Aorta (tissue), 1 donor: ENCODE results near the genes EFNA1, MTX1, CLK2, PKLR and MSTO1.

- PRO-cap = no peak
Measured at GRCh38 chr1:155037798-155038302, 4.2 kb downstream of the DCST1 start.

DNA sequence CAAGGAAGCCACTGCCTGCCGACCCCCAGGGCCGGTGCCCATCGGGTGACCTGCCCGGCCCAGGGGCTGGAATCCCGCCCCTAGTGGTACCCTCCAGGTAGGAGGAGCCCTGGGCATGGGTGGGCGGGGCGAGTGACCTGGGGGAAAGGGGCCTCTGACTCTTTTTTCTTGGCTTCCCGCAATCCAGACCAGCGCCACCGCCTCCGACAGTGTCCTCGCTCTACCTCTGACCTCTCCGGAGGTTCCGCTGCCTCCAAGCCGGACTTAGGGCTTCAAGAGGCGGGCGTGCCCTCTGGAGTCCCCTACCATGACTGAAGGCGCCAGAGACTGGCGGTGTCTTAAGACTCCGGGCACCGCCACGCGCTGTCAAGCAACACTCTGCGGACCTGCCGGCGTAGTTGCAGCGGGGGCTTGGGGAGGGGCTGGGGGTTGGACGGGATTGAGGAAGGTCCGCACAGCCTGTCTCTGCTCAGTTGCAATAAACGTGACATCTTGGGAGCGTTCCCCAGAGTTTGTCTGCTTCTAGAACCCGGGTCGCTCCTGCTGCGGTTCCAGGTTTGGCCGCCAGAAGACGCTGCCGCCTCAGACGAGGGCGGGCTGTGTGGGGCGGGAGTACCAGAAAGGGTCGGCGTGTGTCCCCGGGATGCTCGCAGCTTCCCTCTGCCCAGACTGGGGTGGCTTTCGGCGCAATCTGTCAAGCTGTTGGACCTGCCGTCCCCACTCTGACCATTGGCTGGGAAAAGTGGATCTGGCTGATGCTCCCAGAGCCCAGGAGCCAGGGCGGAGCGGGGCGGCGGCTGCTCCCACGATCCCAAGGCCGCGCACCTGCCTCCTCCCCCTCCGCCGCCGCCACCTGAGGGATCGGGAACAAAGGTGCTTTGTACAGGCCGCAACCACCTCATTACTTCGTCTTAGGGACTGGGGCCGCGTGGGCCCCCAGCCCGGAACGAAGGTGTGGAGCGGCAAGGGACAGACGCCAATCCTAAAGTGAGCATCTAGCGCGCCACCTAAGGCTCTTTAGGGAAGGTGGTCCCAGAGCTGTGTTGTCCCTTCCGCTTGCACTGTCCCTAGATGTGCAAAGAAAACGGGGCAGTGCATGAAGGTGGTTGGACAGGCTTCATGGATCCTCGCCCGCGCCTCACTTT, 895 bp upstream of the EFNA4 start:
- PRO-cap = no peak

- PRO-cap = no peak
Measured at GRCh38 chr1:155079817-155080397, 1.3 kb downstream of the EFNA3 start.

DNA sequence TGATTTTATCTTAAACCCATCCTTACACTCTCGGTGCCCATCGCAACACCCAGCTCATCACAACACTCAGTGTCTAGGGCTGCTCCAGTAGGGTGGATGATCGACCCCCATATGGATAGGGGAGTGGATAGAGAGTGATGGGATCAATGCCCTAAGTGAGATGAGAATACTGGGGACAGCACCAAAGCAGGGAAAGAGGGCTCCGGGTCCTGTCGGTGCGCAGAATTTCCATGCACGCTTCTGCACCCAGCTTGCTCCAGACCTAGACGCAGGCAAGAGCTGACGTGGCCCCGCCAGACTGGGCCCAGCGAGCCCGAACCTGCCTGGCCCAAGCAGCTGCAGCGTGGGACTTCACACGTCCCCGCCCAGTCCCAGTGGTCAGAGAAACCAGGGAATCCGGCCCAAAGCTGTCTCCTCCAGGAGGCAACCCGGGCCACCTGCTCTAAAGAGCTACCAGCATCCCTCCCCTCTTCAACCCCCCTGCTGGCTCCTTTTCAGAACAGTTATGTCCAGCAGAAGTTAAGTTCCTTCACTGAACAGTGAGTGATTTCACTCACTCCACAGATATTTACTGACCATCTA, 2.3 kb upstream of the EFNA1 start:
- PRO-cap = no peak

DNA sequence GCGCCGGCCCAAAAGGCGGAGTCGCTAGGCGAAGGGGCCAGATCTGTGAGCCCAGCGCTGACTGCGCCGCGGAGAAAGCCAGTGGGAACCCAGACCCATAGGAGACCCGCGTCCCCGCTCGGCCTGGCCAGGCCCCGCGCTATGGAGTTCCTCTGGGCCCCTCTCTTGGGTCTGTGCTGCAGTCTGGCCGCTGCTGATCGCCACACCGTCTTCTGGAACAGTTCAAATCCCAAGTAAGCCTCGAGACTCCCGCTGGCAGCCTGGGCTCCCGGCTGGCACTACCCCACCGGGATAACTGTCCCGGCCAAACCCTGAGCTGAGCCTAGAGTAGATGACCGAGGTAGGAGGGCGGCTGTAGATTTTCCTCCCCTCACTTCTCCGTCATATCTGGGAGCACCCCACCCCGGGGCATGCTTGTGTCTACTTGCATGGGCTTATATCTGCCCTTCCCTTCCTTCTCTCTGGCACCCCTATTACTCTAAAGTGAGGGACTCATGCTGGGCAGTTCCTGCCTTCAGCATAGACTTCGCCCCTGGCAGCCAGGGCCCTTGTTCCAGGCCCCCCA, at the start of gene EFNA1:
Gene EFNA1 (plus strand): TSS at position 40 of the 565 bp plus-strand sequence.
- PRO-cap = bidirectional peak, plus-strand start at position 40 of the sequence, minus-strand start outside the sequence

DNA sequence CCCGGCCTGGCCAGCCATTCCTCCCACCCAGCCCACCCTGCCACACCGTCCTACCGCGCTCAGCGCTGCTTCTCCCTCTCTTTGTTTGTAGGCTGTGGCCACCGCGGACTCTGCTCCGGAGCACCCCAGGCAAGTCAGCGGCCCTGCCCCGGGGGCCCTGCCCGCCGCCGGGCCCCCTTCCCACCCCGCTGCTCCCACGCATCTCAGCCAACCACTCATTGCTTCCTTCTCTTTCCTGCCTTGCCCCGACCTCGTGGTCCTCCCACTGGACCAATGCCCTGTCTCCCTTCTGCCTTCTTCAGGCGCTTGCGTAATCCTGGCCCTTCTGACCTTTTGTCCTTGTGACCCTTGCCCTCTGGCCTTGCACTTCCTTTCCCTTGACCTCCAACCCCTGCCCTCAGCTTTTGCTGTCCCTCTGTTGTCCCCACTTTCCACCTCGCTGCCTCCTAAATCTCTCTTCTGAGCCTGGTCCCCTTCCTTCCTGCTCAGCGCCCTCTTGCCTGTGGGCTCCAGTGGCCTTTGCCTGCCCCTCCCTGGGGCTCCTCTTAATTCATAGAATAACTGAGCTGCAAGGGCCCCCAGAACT, 5.2 kb downstream of the TRIM46 start:
- PRO-cap = no peak

DNA sequence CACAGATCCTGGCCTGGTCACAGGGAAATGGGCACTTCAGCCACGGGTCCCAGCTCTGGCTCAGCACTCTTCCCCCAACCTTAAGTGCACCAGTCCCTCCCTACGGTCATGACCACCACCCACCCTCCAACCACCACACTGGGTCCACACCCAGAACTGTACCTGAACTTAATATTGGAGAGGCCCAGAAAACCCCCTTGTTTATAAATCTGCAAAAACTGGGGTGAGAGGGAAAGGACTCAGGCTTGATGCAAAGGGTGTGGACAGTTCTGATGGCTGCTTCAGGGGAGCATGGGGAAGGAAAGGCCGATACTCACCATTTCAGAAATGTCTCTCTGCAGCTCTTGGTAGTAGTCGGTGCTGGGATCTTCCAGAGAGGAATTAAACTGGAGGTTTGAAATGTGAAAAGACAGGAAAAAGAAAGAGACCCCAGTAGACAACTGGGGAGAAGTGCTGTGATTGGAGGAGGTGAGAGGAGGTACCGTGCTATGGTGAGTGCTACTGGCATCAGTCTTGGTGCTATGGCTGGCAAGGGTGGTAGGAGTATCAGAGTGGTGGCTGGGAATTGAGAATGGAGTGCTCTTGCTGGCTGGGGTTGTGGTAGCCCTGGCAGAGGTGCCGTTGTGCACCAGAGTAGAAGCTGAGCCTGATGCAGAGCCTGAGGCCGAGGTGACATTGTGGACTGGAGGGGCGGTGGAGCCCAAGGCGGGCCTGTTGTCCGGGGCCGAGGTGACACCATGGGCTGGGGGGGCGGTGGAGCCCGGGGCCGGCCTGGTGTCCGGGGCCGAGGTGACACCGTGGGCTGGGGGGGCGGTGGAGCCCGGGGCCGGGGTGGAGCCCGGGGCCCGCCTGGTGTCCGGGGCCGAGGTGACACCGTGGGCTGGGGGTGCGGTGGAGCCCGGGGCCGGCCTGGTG, 14.5 kb downstream of the TRIM46 start:
- PRO-cap = no peak

DNA sequence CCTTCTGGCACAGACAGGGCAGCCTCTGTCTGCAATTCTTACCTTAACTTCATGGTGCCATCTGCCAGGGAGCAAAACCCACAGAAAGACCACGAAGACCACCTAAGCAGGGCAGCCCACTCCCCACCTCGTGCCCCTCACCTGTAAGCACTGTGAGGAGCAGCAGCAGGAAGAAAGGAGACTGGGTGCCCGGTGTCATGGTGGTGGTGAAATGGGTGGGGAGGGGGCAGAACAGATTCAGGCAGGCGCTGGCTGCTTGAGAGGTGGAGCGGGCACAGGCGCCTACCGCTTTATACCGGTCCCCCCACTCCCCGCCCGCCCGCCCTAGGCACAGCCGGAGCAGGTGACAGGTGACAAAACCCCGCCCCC, 15.1 kb downstream of the THBS3 start:
- PRO-cap = no peak

- PRO-cap = no peak
Measured at GRCh38 chr1:155195634-155196071, 12.0 kb downstream of the THBS3 start.

DNA sequence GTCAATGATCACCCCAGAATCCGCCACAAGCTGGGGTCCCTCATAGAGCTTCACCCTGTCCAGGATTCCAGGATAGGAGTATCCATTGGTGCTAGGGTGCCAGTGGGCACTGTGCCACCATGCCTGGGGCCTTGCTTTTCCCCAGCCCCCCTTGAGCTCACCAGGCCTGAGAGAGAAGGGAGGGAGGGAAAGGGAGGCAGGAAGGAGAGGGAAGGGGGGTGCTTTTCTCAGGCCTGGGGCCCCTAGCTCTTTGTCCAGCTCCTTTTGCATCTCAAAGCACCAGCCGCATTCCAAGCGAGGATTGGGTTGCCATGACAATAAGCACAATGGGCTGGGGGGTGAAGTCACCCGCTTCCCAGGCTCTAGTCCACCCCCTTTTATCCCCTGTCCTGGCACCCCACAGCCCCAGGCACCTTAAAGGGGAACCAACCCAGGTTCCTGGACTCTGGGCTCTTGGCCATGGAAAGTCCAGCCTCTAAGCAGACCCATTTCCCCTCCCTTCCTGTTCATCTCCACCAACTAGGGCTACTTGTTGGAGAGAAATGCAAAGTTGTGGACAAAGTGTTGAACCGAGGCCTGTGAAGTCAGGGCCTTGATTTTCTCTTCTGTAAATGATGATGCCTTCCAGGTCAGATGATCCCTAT, 11.5 kb downstream of the THBS3 start:
- PRO-cap = no peak

- PRO-cap = bidirectional peak, plus-strand start at chr1:155209238, minus-strand start at chr1:155209167
Measured at GRCh38 chr1:155208368-155209348, at the start of gene MTX1. Gene MTX1 (plus strand): TSS chr1:155208695.

GRCh38 chr1:155211337-155212608, 3.3 kb downstream of the MTX1 start:
- PRO-cap = unidirectional peak, plus-strand start at chr1:155211895

DNA sequence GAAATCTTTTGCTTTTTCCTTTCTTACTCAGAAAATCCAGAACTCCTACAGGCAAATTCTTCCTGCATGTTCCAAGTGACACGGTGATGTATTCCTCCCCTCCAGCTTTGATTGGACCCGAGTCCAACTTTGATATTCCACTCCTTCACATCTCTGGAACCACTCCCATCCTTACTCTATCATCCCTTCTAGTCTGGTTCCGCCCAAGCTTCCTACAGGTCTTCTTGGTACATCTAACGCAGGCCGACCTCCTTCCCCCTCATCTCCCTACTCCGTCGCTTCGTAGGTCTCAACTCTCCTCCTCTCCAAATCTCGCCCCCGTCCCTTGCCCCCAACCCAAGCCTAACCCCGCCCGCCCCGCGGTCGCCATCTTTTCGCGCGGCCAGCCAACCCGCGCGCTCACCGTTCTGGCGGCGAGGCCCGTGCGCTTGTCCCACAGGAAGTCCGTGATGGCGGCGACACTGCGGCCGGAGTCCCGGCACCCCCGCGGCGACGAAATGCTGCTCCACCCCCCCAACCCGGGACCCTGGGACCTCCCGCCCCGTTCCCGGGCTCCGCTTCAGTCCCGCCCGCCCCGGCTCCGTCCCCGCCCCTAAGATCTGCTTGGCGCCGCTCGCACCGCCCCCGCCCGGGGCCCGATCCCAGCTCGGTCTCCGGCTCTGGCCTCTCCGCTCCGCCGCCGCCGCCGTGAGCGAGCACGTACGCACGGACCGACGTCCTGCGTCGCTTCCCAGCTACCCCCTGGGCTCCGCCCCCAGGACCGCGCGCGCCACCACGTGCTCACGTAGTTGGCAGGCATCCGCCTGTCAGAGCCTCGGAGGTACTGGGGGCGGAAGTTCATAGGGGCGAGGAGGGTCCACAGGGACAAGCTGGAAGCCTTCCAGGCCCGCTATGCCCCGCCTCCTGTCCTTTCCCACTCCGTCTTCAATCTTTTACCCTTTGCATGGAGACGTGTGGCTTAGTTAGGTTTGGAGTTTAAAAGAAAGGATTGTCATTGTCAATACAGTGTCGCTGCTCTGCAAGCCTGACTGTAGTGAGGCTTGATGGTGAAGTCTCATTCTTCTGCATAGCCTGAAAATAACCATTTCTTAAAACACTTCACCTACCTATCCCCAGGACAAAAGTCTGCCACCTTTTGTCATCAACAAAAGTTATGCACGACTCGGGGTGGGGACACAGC, at the start of gene CLK2:
Gene CLK2 (minus strand): TSS at position 707 of the 1,180 bp plus-strand sequence.
- PRO-cap = bidirectional peak, plus-strand start at position 809 of the sequence, minus-strand start at position 689 of the sequence

- PRO-cap = no peak
Measured at GRCh38 chr1:155301262-155301722, at the start of gene PKLR. Gene PKLR (minus strand): TSS chr1:155301438.

- PRO-cap = no peak
Measured at GRCh38 chr1:155336817-155337965, 16.5 kb downstream of the RUSC1 start.

DNA sequence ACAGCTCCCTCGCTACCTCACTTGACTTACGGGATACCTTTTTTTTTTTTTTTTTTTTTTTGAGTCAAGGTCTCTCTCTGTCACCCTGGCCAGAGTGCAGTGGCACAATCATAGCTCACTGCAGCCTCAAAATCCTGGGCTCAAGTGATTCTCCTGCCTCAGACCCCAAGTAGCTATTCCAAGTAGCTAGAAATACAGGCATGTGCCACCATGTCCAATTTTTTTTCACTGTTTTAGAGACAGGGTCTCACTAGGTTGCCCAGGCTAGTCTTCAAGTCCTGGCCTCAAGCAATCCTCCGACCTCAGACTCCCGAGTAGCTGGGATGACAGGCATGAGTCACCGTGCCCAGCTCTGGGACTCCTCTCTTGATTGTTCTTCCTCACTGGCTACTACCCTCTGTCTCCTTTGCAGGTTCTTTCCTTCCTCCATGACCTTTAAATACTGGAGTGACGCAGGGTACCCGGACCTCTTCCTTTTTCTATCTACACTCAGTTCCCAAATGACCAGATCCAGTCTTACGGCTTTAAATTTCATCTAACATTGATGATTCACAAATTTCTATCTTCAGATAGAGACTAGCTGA, 35.0 kb downstream of the ASH1L start:
- PRO-cap = no peak

GRCh38 chr1:155536004-155536692, 26.5 kb downstream of the ASH1L start:
- PRO-cap = no peak

DNA sequence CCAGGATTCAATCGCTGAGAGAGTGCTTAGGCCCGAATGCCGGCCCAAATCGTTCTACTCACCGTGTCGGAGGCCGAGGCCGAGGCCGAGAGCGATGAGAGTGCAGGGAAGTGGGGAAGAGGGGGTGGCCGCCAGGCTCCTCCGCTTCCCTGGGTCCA, 633 bp downstream of the ASH1L start:
- PRO-cap = no peak

- PRO-cap = unidirectional peak, minus-strand start at chr1:155610002
Measured at GRCh38 chr1:155609533-155610304, at the start of gene MSTO1. Gene MSTO1 (plus strand): TSS chr1:155610218.

DNA sequence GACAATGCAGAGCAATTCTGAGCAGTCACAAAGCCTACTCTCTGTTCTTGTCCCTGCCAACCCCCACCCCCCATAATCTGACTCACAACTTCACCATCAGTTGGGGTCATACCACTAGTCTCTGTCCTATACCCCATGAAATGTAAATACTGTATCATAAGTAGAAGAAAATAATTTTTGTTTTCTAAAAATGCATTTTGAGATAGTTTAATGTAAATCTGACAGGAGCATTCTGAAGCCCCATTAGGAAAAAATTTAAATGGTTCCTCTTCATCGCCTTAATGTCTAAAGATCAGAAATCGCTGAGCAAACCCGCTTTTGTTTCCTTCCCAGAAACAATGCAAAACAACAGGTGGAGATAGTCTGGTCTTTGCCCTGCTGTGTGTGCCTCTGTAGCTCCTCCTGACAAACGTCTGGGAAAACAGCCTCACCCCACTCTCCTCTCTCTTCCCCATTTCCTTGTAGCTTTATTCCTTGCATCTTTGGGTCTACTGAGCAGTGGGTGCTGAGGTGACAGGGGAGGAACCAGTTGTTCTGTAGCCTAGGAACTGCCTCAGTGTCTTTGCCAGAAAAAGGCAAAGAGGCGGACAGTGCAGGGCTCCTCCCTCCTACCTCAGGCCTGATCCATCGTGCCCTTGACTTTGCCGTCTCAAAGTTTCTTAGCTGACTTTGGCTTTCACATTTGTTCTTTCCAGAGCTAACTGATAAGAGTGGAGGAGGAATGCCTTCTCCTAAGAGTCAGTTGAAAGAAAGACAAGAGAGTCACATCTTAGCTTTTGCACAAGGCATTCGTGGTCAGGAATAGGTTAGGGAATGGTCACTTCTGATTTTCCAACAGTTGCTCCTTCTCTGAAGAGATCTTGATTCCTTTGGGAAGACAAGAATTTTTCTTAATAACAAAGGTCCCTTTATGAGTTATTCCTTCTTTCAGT, 24.7 kb downstream of the SYT11 start:
- PRO-cap = no peak